Frontal cortex (tissue), 2 donors: ENCODE data around the gene FNDC3B.

GRCh38 chr3:171801930-171802589 is 8.2 kb downstream of the PLD1 start:
- RAMPAGE, long total RNA, result no peak

DNA sequence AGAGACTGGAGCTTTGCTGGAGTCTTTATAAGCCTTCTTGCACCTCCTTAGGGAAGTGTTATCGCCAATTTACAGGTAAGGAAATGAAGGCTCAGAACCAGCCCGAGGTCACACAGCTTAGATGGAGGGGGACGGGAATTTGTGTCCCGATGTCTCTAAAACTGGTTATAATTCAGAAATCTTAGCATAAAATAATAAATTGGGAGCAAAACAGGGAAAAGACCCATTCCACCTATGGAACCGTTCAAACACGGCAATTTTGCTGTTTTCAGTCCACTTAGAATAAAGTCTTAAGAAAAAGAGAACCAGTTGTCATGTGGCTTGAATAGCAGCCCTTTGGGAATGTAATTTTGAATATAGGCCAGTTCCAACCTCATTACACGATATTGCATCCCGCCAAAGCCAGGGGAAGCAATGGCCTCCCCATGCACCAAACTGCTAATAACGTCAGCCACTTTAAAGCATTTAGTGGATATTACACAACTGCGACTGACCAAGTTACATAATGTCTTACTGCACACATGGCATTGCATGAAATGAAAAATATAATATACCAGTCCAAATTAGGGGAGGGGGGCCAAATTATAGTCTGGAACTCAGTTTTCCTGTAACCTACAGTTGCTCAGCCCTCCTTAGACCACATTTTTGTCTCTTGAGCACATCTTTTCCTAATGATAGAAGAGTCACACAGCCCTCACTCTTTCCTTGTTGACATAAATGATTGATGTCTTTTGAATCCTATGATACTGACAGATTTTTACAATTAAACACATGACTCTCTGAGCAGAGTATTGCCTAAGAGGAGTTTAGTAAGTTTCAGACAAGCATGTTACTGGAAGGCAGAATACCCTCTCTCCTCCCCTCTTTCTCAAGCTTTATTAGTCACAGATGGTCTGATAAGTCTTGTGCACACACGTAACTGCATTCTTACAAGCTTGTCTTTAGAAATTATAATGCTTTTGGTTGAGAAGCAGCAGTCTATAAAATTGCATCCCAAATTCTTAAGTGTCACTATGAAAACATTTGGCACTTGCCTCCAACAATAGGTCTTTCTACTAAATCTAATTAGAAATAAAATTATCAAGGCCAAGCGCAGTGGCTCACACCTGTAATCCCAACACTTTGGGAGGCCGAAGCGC is 992 bp upstream of the PLD1 start:
- RAMPAGE, long total RNA, result no peak

- RAMPAGE, long total RNA, result no peak
Observed at GRCh38 chr3:171931971-171932774, 89.0 kb downstream of the TMEM212 start.

DNA sequence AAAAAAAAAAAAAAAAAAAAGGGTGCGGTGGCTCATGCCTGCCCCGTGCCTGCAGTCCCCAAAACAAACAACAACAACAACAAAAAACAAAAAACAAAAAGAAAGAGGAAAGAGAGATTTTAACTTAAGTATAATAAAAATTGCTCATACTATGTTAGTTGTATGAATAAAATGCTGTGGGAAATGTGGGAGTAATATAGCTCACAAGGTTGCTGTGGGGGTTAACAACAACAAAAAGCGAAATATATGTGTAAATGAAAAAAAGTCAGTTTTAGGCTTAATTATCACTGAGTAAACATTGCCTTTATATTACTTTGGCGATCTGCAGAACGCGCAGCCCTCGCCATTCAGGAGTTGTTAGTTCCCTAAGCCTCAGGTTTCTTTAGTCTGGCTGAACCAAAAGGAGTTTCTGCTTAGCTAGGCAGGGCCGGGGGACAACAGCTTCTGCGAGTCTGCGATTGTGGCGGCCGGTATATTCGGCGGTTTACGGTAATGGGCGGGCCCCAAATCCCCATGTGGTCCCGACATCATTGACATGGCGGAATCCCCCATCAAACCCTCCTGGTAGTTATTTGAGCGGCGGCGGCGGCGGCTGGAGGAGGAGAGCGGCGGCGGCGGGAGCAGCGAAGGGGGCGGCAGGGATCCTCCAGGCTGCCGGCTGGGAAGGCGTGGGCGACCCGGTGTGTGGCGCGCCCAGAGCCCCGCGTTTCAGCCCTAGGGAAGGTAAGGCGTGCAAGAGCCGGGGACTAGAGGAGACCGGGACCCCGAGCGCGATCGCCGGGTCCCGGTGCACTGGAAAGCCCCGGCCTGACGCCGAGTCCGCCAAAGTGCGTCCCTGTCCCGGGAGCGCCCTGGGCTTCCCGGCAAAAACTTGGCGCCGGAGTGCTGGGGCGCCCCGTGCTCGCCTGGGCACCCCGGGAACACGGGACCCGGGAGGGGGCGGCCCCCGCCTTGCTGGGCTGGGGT is at the start of gene FNDC3B:
TSS of gene FNDC3B (plus strand) at position 530 of the 966 bp plus-strand sequence.
- RAMPAGE, long total RNA, result no peak

GRCh38 chr3:172068606-172069582 is 29.5 kb downstream of the FNDC3B start:
- RAMPAGE, long total RNA, result no peak

DNA sequence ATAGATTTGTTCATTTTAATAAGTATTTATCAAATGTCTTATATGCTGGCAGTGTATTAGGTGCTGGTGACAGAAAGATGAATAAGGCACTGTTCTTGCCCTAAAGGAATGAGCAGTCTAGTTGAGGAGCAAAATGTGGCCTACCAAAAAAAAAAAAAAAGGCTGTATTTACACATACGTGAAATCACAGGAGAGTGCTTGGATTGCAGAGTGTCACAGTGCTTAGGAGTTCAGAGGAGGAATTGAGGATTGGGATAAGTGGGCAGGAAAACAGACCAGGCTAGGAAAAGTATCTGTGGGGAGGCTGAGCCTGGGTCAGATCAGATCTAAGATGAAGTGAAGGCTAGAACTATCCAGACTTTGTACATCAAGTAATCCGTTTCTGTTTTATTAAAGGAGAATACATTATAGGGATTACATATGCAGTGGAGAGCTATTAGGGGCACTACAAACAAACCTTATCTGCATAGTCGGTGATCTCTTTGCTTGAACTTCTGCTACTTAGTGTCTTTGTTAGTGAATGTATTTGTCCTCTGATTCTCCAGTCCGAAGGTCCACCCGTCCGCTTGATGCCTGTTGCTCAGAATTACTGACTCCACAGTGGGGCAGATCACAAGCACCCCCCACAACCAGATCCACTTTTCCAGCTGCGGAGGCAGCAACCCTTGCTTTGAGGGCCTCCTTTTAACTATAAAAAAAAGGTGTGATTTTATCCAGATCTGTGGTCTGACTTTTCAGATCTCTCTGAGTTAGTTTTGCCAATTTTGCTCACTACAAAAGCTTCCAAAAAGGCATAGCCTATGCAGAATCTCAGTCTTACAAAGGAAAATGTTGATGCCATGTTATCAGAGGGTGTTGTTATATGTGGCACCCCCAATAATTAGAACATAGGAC is 80.1 kb downstream of the FNDC3B start:
- RAMPAGE, long total RNA, result no peak

DNA sequence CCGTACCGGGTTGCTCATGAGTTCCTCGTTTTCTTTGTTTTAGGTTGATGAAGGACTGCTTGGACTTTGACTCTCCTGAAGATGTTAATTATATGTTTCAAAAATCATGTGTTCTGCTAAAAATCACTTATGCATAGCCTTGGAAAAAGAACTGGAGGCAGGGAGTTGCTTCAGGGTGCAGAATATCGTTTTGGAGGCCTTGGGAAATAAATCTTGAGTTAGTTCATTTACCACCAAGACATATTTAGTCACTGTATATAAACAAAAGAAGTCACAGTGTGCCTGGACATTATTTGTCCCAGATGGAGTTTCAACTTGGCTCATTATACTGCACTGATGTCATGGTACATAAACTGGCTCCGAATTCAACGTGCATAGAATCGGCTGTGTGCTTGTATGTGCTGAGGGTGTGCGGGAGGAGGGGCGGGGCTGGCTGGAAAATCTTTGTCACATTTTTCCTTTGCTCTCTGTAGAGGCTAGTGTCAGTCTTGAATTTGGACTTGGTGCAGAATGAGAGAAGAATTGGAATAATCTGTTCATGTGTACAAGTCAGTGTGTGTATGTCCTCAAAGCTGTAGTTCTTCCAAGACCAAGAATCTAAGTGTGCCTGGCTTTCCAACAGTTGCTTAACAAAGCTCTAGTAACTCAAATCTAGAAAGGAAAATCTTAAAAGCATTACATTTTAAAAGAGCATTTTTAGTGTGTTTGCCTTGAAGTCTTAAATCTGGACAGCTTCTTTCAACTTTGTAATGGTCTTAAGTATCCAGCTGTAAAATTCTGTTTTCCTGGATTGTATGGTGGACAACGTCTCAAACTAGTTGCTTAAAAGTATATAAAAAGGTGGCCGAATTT is 86.7 kb downstream of the FNDC3B start:
- RAMPAGE, long total RNA, result no peak

DNA sequence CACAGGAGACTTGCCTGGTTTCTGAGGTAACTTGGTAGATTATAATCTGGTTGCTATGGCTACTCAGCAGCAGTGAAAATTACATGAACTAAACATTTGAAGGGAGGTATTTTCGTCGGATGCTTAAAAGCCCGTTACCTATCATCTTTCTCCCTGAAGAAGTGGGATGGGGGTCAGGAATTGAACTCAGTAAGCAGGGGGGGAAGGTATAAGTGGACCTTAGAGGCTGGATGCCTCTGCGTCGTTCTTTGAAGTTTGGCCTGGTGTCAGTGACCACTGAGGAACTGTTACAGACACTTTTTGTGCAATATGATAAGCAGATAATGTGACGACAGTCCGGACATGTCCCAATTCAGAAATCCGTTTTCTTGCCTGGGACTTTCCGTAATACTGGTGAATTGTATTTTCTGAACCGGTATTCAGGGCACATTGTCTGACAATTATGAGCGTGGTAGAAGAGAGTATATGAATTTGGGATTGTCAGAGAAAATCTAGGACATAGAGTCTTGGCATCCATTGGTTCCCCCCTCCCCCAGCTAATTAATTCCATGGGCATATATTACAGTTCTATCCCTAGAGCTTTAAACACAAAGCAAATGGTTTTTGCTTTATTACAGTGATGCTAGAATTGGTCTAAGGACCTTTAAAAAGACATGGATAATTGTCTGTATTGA is 91.1 kb downstream of the FNDC3B start:
- RAMPAGE, long total RNA, result no peak

- RAMPAGE, long total RNA, result no peak
Observed at GRCh38 chr3:172155044-172155671, 115.8 kb downstream of the FNDC3B start.

DNA sequence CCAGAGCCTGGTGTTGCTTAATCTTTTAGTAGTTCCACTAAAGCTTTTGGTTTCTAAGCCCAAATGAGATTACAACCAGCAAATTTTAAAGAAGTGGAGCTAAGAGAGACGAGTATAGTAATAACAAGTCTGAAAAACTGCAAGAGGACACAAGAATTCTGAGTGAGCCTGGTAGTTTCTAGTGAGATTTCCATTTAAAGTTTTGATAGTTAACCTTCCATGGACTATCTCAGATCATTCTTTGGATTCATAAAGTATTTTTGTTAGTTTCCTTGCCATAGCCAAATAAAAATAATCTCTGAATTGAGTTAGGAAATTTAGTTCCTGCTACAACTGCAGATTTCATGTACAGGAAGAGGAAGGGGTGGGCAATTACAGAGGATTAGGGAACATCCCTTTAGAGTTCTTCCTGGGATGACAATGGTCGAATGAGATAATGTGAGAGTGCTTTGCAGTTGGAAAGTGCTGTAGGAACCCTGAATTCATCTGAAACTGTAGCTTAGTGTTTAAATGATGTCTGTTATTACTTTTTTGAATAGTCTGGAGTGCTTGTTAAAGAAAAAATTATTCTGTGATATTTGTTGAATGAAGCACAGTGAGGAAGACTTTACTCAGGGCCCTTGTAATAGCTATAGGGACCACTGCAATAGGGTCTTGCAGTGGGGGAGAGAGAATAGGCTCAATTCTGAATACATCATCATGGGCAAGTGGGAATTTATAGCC is 137.0 kb downstream of the FNDC3B start:
- RAMPAGE, long total RNA, result no peak

DNA sequence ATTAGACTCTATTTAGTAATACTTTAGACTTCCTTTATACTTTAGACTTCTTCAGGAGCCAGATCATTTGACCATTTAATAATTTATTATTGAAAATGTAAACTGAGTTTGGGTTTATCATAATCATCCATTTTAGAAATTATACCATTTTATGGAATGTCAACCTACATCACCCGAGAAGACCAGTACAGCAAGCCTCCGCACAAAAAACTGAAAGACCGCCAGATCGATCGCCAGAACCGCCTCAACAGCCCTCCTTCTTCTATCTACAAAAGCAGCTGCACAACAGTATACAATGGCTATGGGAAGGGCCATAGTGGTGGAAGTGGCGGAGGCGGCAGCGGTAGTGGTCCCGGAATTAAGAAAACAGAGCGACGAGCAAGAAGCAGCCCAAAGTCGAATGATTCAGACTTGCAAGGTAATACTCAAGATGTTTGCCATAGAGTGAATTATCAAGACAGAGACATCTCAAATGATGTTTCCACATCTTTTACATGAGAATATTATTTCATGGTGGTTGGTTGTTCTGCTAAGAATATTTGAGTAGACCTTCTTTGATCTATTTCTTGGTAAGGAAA is 197.0 kb downstream of the GHSR start:
- RAMPAGE, long total RNA, result no peak

GRCh38 chr3:172256342-172256904 is 191.8 kb downstream of the GHSR start:
- RAMPAGE, long total RNA, result no peak

- RAMPAGE, long total RNA, result no peak
Observed at GRCh38 chr3:172601597-172601849, 78.3 kb upstream of the TNFSF10 start.

DNA sequence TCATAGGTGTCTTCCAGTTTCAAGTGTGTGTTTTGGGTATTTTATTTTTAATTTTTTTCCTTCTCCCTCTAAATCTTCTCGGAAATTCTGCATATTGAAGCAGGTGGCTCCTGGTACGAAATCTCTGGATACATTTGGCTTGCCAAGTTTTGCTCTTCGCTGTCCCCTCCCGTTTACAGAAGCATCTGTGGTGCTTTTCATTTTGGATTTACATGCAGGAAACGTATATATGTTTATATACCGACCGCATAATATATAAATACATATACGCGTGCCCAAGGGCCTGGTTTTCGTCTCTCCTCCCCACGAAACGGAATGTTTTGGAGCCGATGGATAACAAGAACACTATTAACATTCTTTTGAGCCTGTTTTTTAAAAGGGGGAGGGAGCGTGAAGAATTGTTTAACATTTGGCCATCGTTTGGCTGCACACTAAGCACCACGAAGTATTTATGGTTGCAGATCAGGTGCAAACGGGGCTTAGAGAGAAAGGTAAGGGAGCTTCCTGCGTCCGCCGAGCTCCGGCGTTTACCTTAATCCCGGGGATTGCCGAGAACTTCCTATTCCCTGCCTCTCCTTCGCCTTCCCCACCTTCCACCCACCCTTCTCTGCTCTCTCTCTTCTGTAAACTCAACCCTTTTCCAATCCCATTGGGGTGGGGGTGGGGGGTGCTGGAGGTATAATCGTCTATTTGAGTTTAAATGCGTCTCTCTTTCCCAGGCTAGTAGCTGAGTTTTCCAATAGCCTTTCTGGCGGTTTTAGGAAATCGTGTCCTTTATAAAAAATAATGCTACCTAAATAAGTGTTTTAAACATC is 1.1 kb upstream of the NLGN1 start:
- RAMPAGE, long total RNA, result no peak

DNA sequence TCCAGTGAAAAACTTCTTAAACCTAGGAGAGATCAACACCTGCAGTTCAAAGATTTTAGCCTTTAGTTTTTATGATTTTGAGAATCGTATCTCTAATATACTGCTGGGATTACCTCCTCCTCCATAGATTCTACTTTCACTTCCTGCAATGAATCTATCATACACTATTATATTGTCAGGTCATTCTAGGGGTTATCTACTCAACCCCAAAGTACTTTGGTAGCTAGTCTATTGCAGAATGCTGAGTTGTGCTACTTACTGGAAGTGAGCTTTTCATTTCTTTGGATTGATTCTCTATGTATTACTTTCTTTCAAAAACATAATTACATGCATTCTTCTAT is 1026.7 kb downstream of the TBL1XR1 start:
- RAMPAGE, long total RNA, result no peak

GRCh38 chr3:176321914-176322336 is 875.4 kb downstream of the TBL1XR1 start:
- RAMPAGE, long total RNA, result no peak

DNA sequence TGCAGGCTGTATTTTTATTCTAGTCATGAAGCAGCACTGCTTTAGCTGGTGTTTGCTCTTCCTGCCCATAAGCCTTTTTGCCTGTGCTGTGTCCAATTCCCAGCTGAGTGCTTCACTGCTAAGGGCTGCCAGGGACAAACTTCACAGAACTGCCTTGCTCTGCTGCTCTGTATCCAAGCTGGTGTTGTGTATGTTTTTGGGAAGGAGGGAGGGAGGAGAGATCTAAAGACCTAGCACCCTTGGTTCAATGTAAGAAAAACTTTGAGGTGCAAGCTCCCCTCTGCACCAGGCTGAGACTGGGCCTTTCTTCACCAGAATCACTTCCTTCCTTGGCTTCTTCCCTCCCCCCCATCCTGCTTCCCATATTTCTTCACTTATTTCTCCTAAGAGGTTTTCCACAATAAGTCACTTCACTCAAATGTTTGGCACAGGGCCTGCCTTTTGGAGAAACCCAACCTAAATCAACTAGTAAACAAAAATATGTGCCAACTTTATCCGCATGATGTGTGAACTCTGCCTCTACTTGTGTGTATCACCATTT is 156.1 kb downstream of the TBL1XR1 start:
- RAMPAGE, long total RNA, result no peak

GRCh38 chr3:177049948-177050432 is 147.3 kb downstream of the TBL1XR1 start:
- RAMPAGE, long total RNA, result no peak

GRCh38 chr3:177120179-177120776 is 77.0 kb downstream of the TBL1XR1 start:
- RAMPAGE, long total RNA, result no peak

GRCh38 chr3:177144855-177145346 is 52.4 kb downstream of the TBL1XR1 start:
- RAMPAGE, long total RNA, result no peak